Neural crest cell (in vitro differentiated cells): ENCODE results near the gene CEP57.

- PRO-cap: no peak
Observed at GRCh38 chr11:95647311-95647806, 142.2 kb downstream of the FAM76B start.

GRCh38 chr11:95682353-95682692, 107.3 kb downstream of the FAM76B start:
- PRO-cap: no peak

DNA sequence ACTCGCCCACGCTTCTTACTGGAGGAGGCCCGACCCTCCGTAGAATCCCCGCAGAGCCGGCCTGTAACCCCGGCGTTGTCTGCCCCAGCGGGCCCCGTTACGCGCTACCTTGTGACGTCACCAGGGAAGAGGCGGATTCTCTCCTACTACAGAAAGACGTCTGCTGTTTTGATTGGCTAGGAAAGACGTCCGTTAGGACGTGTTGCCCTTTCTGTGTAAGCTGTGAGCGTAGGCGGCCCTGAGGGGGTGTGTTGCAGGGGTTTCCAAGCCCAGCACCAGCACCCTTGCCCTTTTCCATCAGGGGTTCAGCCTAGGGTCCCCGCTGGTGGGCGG, at the start of gene CEP57:
TSS of gene CEP57 (plus strand) at position 208 of the 333 bp plus-strand sequence.
- PRO-cap: bidirectional peak, plus-strand start at position 218 of the sequence, minus-strand start at position 81 of the sequence

DNA sequence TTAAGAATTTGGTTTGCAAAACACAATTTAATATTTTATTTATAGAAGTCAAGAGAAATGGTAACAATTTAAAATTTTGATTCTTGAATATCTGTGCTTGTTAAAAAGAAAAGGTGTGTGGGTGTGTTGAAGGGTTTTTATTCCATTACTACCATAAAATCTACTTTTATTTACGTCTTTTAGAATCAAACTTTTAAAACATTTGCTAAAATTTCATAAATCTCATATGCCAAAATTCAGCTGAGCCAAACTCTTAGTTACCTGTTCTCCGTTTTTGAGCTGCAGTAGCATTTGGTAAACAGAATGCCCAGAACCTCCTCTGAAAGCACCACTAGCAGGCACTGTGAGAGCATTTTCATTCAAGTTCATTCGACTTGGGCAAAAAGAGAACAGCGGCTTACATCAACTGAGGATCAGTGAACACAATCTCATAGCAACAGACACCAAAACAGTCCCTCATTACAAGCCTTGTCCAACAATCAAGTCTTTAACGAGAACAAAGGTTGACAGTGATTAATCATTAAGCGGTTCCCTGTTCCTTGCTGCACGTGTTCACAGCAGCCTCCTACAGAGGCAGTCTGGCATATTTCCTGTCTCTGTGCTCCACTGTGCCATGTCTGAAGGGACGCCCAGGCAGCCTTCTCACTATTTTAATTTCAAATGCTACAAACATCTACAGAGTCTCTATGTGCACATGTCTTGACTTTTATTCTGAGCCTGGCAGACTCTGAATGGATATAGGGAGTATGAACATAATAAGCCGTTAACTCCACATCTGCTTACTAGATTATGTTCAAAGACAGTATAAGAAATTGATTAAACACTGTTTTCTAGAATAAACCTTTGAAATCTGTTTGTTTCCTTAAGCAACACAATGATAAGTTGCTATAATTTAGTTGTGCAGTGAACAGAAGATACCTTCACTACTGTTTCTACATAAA, 88.2 kb upstream of the MTMR2 start:
- PRO-cap: bidirectional peak, plus-strand start at position 584 of the sequence, minus-strand start at position 418 of the sequence

DNA sequence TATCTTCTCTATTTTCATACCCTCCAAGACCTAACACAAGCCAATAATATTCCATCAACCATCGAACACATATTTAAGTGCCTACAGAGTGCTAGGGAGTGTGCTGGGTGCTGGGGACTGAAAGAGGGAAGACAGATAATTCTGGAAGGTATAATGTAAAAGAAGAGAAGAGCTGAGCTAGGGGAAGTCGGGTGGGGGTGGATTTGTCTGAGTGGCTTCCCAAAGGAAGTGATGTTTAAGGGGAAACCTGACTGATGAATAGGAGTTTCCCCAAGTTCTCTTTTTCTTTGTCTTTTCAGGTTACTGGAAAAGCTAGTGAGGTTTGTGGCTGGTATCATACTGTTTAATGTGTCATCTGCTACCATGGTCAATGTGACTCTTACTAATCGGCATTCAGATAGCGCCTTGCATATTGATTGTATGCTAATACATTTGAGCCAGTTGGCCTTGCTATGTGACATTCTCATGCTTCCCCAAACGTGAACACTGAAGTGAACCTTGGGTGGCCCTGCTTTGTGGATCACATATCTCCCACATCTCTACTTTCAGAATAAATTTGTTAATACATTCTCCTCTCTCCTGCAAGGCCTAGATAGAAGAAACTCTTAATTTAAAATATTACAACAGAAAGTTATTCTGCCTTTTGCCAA, 151.7 kb upstream of the MTMR2 start:
- PRO-cap: no peak

DNA sequence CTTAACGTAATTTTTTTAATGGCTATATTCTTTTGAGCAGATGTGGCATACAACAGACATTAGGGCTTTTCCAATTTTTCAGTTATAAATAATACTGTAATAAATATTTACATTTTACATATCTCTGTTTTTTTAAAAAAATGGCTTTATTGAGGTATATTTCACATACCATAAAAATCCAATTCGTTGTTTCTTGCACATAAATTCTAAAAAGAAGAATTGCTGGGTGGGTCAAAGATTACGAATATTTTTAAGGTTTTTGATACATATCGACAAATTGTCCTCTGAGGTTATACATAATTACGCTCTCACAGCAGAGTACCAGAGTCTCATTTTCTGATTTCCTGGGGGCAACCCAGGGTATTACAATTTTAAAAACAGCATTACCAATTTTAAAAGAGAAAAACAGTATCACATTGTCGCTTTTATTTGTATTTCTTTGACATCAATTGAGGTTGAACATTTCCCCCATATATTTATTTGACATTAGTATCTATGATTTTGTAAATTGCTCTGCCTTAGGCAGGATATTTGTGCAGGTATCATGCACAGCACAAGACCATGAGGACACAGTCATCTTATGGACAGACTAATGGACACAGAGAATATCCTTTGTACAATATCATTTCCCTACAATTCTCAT, 177.5 kb downstream of the MAML2 start:
- PRO-cap: no peak

DNA sequence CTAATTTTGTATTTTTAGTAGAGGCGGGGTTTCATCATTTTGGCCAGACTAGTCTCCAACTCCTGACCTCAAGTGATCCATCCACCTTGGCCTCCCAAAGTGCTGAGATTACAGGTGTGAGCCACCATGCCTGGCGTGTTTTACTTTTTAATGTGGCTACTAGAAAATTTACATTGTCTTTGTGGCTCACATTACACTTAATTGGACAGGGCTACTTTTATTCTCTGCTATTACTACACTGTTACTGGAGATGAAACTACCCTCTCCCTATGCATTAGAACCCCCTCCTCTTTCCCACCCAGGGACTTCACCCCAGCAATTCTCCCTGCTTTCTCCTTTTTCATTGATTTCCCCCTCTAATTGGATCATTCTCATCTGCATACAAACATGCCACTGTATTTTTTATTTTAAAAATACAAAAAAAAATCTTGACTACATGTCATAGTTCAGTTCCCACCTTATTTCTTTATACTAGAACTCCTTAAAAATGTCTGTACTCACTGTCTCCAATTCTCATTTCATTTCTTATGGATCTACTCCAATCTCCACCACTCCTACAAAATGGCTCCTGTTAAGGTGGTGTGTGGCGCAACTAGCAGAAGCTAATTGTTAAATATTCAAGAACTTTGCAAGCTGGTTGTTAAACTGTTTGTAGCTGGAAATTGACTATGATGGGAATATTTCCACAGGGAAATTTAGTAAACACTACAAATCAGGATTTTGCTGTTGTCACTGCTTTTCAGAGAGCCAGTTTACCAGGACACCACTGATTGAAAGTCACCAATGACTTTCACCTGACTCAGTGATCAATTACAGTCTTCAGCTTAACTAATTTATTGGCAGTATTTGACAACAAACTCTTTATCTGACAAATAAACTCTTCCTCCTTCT, 94.5 kb downstream of the MAML2 start:
- PRO-cap: no peak

GRCh38 chr11:96271738-96272562, 71.0 kb downstream of the MAML2 start:
- PRO-cap: no peak

DNA sequence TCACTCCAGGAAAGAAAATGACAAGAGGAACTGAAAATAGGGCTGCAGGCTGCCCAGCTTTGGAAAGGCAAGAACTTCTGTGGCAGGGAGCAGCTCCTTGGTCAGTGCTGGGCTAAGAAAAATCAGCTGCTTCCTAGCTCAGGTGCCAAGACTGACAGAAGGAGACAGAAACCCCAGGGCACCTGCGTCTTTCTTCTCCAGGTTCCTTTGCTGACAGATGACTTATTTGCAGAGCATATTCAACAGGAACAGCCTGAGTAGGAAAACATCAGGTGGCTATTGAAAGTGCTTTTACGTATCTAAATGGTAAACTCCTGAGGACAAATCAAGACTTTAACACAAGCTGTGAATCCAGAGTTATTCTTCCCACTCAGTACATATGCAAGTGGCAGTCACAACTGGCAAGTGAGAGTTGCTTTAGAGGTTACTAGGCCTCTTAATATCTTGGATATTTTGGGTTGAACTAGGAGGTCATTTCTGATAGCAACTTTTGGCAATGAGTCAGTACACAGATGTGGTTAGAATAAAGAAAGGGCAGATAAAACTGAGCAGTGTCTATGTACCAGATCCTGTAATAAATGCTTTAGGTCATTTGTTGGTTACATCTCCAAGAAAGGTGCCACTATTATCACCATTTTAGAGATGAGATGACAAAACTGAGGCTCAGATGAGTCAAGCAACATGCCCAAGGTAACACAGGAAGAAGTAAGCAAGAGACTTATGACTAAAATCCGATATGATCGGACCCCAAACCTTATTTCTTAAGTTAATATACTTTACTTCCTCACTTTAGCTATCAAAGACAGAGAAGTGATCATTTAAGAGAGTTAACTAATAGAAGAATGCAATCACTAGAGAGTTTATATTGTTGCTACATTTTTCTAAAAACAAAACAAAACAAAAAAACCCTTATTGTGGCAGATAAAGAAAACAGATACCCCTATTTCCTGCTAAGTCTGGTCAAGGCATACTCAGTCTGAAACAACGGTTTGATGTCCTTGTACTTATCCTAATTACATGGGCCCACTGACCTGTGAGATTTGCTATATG, 25.1 kb downstream of the MAML2 start:
- PRO-cap: no peak

- PRO-cap: no peak
Observed at GRCh38 chr11:96383890-96384600, 5.7 kb downstream of the CCDC82 start.

DNA sequence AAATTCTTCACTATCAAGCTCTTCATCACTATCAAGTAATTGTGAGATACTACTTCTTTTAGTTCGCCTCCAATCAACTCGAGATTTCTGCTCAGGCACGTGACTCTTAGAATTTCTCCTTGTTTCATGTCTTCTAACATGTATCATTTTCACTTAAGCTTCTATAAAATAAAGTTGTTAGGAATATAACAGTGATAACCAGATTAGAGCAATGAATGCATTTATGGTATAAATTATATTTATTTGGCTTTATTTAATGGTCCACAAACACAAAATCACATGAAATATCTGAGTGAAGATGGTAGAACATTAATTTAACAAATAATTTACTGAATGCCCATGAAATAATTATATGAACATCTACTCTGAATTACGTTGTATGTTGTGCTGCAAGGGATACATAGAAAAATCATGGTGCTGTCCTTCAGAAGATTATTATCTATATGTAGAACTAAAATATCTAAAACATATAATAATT, 5.1 kb downstream of the CCDC82 start:
- PRO-cap: no peak

GRCh38 chr11:98069979-98070243, 950.8 kb upstream of the CNTN5 start:
- PRO-cap: no peak

DNA sequence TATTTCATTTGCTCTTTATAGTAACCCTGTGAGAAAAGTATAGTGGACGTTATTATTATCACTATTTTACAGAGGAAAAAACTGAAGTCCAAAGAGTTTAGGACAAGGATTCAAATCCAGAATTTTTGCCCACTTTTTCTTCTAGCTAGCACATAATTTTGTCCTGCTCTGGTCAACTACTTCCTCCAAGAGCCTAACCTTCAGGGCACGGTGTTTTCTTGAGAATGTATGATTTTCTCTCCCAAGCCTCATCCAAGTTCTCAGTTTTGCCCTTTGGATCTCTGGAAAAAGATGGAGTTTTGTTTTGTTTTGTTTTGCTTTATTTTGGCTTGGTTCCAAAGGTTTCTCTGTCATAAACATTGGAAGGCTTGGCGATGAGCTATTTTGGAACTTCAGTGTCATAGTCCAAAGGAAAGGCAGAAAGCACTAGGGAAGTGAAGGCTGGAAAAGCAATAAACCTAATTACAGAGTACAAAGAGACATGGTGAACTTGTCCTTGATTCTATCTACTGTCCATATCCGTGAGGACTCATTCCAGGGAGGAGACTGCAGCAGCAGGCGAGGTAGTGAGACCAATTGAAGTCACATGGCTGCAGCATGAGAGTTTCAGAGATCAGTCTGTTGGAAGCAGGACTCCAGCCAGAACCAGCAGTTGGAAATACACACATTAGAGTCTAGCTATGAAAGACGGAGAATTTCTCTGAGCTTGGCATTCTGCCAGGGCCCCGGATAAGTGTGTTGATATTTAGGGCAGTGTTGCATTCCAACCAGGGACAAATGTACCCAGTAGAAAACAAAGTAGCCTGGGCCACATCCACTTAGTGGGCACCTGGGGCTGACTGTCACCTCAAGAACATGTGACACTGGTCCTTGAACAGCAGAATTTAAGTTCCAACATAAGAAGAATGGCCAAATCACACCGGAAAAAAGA, 54.2 kb upstream of the ARHGAP42 start:
- PRO-cap: no peak

DNA sequence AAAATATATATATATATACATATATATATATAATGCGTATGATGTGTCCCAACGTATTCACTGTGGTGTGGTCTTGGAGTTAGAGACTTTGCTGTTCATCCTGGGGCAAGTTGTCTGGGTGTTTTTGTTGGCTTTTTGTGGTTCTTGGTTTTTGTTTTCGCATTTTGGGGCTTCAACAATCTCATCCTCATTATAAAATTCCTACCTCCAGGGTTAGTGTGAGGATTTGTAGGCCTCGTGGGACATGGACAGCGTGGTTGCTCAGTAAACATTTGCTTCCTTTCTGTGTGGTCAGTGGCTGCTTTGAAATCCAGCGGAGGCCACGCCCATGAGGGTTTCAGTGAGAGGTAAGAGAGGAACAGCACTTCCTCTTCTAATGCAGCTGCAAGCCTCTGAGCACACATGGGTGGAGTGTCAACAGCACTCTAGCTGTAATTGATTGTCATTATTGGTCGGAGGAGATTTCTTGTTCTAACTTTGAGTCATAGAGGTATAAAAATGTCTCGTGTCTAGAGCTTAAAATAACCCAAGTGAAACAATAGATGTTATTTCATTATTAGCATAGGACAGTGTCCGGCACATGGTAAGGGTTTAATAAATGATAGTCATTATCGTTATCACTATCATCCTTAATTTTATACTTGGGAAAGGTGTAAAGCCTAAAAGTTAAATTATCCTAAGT, 6.0 kb upstream of the ARHGAP42 start:
- PRO-cap: no peak

GRCh38 chr11:101407262-101407674, 176.5 kb downstream of the TRPC6 start:
- PRO-cap: no peak

DNA sequence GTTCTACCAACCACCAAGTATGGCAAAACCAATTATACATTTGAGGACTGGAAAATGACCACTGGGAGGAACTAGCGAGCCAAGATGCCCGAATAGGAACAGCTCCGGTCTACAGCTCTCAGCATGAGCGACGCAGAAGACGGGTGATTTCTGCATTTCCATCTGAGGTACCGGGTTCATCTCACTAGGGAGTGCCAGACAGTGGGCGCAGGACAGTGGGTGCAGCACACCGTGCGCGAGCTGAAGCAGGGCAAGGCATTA, 62.5 kb upstream of the CEP126 start:
- PRO-cap: no peak

DNA sequence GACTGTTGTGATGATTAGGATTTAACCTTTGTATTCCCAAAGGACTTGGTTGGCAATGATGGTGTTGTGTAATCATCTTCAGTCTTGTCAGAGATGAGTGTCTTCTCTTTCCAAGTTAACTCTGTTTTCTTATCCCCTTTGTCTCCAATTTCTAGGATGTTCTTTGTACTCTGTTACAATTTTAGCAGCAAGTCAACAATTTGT, 310 bp downstream of the ANGPTL5 start:
- PRO-cap: no peak

DNA sequence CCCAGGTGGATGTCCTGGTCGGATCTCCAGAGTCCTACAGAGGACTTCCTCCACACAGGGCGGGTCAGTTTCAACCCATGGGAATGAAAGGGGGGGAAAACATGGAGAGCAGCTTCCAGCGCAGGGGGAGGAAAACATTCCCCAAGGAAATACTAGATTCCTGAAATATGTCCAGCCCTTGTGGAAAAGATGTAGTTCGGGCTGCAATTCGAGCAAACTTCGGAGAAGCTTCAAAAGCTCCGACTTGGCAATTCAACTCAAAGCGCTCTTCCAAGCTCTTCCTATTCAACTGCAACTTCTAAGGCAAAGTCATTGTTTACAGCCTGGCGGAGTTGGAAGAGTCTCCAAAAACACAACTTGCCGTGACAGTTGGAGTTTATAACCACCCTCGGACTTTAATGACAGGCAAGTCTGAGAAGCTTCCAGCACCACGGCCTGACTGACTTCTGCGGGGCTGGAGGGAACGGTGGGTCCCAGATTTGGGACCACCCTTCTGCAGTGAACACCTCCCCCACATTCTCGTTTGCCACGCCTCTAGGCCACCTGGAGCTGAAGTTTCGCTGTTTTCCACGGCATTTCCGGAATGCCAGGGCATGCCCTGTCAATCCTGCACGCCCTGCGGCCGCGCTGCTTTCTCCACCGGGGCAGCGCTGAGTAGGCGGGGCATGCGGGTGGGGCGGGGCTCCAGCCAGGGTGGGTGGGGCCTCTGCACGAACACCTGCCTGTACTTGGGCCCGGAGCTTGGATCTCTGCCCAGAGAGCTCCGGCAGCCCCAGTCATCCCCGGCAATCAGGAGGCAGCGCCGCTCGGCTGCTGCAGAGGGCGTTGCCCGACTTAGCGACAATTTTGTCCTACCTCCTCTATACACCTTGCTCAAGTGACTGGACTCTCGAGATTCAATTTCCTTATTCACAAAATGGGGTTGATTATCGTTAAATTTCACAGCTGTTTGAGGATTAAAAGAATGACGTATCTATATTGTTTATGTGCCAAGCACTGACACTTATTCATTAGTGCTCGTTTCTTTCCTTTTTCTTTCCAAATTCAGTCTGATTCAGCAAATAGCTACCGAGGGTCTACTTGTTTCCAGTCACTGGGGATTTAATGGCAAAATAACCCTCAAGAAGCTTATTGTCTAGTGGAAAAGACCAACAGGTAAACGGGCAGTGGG, 48.8 kb upstream of the BIRC3 start:
- PRO-cap: no peak

DNA sequence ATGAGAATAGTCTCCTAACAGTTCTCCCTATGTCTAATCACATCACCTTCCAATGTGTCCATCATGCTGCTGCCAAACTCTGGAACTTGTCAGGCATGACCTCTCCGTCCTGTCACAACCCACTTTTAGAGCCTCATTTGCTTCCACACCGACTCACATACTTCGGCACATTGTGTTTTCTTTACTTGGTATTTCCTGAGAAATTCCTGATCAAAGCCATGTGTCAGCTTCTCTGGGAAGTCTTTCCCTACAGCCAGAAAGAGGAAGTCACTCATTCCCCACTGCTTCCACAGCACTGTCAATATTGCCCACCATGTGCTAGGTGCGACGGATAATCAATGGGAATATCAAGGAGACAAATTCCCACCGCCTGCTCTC, 40.4 kb upstream of the BIRC3 start:
- PRO-cap: no peak

GRCh38 chr11:102287953-102288321, 29.3 kb upstream of the BIRC3 start:
- PRO-cap: no peak